WTC11 (cell line): ENCODE data around the gene TSPY10.

DNA sequence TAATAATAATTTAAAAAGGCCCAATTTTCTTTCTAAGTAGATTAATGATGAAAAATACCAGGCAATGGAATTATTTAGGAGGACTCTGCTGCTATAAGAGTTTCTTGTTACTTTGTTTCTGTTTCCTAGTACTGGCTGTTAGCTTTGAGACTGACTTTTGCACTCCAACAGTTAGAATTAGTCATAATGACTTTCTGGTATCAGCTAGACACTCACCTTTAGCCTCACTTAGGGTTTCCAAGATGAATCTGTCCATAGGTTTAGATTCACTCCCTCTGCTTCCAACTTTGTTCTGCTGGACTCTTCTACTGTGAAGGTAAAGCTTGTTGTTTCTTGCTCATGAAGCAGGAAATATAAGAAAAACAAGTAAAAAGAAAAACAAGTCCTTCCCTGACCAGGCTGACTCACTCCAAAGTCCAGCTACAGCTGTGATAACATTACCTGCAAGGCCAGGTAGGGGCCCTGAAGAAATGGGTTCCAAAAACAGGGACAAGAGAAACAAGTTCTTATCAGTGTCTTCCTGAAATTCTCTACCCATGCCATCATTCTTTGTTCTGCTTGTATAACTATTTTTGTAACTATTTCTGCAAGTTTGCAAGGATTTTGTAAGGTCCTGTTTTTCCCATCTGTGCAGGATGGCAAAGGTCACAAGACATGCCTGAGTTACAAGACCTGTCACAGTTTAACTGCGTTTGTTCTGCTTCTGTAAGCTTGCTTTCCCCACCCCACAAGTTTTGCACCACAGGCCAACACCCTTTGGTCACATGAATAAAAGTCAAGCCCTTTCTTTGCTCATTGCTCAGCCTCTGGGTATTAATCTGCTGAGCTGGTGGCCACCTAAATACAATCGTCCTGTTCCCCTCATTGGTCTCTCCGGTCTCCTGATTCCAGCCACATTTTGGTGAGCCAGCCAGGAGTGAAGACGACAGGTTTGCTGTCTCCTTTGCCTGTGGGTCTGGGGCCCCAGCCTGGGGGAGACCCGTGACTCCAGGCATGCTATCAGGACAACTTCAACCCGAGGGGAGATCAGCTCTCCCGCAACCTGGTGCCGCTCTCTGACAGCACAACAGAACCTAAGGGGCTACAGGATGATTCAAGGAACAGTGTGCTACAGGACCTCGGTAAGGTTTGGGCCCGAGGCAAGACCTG, 67.3 kb downstream of the ZFY start:
- PRO-cap: no peak

DNA sequence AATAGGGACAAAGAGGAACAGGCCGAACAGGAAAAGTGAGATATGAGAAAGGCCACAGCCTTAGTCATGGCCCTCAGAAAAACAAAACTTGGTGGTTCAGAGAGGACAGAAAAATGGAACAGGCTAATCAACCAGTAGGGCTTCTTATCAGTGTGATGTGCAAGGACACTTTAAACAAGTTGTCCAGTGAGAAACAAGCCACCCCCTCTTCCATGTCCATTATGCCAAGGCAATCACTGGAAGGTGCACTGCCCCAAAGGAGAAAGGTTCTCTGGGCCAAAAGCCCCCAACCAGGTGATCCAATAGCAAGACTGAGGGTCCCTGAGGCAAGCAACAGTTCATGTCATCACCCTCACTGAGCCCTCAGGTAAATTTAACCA, 261.1 kb upstream of the AMELY start:
- PRO-cap: no peak

- PRO-cap: no peak
Observed at GRCh38 chrY:7339283-7340249, 428.0 kb upstream of the AMELY start.

GRCh38 chrY:9527557-9528047, at the start of gene TSPY10:
TSPY10 (plus strand) TSS chrY:9527880.
- PRO-cap: no peak

GRCh38 chrY:10197407-10198272, 670.0 kb downstream of the TSPY10 start:
- PRO-cap: no peak

- PRO-cap: no peak
Observed at GRCh38 chrY:14309032-14309299, 215.4 kb upstream of the NLGN4Y start.

DNA sequence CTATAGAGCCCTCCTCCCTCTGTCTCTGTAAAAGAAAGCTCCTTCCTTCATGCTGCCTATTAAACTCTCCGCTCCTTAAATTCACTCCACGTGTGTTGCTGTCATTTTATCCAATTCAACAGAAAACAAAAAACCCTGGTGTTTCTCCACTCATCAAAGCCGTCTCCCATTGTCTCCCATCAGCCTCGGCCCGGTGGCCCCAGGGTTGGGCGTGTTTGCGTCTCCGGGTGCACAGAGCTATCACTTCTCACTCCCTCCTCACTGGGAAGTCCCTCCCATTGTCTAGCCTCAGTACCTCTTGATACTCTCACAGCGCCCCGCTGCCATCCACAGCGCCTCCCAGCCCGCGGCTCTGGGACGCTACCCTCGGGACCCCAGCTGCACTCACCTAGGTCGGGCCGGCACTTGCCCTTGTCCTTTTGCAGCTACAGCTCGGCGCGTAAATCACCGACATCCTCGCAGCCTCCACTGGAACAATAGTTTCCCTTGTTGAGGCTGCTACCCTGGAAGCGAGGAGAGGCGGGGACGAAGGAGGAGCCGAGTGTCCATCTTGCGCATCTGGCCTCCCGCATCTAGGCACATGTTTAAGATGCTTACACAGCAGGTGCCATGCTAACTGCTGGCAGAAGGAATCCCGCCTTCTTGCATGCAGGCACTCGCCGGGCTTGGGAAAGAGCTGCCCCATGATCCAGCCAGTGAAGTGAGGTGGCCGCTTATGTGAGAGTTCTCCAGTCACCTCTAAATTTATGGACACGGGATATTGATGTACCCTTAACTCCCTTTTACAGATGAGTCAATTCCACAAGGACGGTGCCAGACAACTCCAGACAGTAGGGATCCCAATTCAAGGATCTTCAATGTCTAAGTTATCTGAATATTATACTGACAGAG, 269.5 kb upstream of the HSFY2 start:
- PRO-cap: bidirectional peak, plus-strand start at position 695 of the sequence, minus-strand start at position 478 of the sequence

DNA sequence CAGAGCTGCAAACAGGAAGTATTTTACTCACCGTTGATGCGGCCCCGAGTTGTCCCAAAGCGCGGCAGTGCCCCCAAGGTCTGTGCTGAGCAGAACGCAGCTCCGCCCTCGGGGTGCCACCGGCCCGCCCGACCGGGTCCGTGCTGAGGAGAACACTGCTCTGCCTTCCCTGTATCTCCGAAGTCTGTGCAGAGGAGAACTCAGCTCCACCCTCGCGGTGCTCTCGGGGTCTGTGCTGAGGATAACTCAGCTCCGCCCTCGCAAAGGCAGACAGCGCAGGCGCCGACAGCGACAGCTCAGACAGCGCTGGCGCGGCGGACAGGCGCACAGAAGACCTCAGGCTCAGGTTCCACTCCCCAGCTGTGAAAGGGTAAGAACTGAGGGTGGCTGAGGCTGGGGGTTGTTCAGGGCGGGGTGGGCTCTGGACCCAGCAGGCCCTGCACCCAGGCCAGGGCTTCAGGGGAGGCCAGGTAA, 787.0 kb downstream of the CDY1 start:
- PRO-cap: no peak